Right cardiac atrium (tissue), 1 donor: Measurements from ENCODE around the gene UNG.

- PRO-cap, result no peak
Observed at GRCh38 chr12:108793612-108794280, 62.4 kb upstream of the CORO1C start.

GRCh38 chr12:108797627-108798019 is 59.8 kb downstream of the SSH1 start:
- PRO-cap, result no peak

DNA sequence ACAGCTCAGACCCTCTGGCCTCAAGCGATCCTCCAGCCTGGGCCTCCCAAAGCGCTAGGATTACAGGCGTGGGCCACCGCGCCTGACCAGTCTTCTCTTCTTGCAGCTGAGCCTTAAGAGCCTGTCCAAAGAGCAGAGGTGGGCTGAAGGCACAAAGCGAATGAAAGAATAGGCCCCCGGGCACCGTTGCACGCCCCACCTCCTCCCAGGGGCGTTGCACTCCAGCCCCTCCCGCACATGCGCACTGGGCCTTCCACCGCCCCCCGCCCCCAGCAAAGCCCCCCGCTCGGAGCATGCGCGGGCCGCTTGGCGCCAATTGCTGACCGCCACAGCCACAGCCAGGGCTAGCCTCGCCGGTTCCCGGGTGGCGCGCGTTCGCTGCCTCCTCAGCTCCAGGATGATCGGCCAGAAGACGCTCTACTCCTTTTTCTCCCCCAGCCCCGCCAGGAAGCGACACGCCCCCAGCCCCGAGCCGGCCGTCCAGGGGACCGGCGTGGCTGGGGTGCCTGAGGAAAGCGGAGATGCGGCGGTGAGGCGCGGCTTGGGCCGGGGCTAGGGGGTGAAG is at the start of gene UNG:
TSS of gene UNG (plus strand) at position 315 of the 565 bp plus-strand sequence.
- PRO-cap, result no peak

- PRO-cap, result no peak
Observed at GRCh38 chr12:109124817-109125479, 8.6 kb downstream of the ACACB start.

- PRO-cap, result no peak
Observed at GRCh38 chr12:109130715-109131453, 14.5 kb downstream of the ACACB start.

- PRO-cap, result no peak
Observed at GRCh38 chr12:109132452-109133159, 16.2 kb downstream of the ACACB start.

GRCh38 chr12:109196863-109197929 is 80.8 kb downstream of the ACACB start:
- PRO-cap, result no peak

DNA sequence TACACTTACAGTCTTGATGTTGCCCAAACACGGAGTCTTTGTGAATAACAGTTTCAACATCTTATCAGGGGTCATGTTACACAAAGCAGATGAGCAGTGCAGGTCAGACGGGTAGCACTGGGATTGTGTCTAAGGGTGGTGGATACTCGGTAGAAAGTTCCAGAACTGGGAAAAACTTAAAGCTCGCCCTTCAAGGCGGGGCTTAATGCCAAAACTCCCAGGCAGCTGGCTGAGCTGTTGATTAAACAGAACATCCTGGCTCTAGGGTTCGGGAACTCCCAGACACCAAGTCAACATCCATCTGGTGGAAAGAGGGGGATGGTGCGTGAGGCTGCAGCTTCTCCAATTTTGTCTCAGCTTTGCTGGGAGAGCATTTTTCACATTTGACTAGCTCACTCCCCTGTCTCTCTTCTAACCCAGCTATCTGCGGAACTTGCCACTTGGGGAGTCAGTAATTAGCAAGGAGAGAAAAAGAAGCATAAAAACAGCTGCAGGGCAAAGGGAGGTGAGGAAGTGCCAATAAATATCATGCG is 31.0 kb downstream of the FOXN4 start:
- PRO-cap, result no peak

GRCh38 chr12:109489161-109489563 is 11.7 kb downstream of the UBE3B start:
- PRO-cap, result no peak

GRCh38 chr12:109516610-109517025 is 39.2 kb downstream of the UBE3B start:
- PRO-cap, result no peak

DNA sequence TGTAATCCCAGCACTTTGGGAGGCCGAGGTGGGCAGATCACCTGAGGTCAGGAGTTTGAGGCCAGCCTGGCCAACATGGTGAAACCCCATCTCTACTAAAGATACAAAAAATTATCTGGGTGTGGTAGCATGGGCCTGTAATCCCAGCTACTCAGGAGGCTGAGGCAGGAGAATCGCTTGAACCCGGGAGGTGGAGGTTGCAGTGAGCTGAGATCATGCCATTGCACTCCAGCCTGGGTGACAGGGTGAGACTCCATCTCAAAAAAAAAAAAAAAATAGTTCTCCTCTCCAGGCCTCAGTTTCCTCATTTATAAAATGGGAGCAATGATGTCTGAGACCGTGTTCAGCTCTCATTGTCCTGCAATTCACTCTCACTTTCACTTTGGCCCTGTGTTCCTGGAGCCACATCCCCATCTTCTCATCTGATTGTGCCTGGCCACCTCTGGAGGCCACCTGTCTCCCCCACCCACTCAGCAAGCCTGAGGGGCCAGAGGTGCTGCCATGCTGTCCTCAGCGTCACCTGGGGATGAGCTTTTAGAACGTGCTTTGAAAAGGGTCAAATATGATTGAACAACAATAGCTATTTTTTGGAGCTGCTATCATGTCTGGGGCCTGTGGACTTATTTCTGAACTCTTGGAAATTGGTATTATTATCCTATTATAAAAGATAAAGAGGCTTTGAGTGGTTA is 21.0 kb downstream of the MMAB start:
- PRO-cap, result no peak

DNA sequence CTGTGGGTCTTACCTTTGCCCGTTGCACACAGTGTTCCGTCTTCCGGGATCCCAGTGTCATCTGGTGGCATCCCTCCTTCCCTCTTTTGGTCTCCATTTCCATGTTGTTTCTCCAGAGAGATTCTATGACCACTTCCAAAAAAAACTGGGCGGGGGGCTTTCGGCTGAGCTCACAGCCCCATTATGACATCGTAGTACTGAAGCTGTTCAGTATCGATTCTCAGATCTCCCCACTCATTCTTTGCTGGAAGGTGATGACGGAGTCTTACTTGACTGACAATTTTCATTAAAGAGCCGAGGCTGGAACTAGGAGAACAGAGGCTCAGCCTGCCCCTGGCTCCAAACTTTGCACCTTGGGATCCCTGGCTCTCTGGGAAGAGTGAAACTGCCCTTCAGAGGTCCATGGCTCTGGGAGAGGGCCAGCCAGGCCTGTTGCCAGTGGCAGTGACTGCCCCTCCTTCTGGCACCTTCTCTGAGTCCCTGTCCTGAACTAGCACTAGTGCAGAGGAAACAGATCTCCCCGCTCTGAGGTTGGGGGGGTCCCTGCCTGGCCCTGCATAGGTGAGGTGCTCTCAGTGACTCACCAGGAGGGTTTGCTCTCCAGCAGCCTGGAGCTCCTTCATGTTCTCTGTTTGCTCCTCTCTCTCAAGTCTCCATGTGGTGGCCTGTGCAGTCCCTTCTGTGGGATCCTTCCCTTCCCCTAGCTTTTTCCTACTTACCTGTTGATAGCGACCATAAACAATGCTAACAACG is 22.1 kb downstream of the FAM222A start:
- PRO-cap, result no peak

DNA sequence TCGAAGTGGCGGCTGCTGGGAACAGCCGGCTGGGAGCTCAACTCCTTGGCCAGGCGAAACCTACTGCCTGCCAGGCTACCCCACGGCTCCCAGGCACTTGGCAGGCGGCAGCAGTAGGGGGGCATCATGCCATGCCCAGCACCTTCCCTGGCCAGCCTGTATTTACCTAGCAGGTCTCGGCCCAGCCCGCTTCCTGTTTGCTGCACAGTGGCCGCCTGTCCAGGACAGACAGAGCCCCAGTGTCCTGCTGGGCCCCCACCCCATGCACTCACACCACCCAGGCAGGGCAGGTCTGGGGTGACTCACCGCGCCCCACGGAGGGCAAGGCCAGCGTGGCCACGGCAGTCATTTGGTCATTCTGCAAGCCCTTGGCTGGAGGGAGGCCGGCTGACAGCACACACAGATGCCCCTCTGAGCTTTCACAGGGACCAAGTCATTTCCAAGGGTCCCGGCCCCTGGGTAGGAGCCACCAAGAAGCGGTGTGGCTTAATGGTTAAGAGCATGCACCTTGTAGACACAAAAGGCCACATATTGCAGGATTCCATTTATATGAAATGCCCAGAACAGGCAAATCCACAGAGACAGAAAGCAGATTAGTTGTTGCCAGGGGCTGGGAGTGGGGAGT is 10.0 kb downstream of the TRPV4 start:
- PRO-cap, result no peak

DNA sequence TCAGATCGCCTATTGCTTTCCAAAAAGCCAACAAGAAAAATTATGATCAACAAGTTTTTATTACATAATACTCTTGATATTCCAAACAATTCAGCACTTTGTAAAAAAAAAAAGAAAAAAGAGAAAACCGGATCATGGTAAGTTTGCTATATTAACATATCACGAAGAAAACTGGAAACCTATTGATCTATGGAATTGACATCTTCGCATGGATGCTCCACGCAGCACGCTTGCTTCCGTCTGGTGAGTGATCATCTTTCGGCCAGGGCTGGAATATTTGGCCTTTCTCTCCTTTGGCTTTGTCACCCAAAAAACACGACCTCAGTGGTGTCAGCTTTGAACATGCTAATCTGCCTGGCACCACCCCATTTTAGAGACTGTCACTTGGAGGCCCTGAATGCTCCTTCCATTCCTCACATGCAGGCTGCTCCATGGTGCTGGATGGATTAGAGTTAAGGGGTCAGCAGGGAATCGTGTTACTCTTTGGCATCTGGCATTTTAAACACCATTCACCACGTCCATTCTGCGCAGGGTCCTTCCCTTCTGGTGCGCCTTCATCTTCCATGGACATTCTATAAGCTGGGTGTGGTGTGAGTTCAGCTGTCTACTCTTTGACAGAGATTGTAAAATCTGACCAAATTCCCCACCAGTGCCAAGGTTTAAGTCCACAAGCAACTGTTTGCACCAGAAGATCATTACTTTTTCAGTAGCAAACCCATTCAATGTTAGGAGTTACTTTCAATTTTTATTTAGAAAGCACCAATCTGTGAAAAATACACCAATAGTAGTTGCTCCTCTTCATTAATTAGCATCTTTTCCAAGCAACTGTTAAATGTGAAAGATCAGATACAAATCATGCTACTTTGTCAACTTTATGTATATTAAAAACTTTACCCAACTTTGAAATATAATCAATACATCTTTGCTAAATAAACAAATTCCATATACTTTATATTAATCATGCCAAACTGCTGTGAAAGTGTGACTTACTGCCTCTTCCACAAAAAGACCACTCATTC is 47.8 kb downstream of the GIT2 start:
- PRO-cap, result no peak

- PRO-cap, result no peak
Observed at GRCh38 chr12:109983271-109984145, 12.7 kb downstream of the GIT2 start.

- PRO-cap, result no peak
Observed at GRCh38 chr12:110000525-110000956, 1.3 kb downstream of the ANKRD13A start.

GRCh38 chr12:110035968-110036167 is 12.5 kb downstream of the C12orf76 start:
- PRO-cap, result no peak

- PRO-cap, result no peak
Observed at GRCh38 chr12:110248063-110248511, 33.0 kb upstream of the ATP2A2 start.

GRCh38 chr12:110297781-110298049 is 16.7 kb downstream of the ATP2A2 start:
- PRO-cap, result no peak

DNA sequence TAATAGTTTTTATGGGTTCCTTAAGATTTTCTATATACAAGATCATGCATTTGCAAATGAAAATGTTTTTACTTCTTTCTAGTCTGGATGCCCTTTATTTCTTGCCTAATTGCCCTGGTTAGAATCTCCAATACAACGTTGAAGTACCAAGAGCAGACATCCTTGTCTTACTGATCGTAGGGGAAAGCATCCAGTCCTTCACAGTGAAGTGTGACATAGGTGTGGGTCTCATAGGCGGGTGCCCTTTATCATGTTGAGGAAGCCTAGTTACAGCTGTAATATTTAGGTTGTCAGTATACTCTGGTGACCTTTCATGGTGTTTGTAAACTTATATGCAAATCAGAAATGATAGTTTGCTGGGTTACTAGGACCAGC is 27.1 kb downstream of the ATP2A2 start:
- PRO-cap, result no peak